CD14-positive monocyte (primary cell): ENCODE data around the genes MYL6, ATP5F1B, ZBTB39 and LRP1.

DNA sequence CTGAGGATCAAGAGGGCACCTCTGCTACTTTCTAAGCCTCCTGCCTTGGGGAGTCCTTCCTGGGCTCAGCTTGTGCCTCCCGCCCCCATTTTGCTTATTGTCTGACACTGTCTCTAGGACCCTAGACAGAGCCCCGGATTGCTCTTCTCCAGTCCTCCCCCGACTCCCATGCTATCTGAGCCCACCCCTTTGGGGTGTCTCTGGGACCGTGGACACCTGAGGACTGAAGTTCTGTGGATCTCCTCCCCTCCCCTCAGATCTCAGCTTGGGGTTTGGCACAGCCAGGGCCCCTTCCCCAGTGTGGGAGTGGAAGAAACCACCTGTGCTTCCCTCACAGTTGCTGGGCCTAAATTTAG, 1.2 kb downstream of the ERBB3 start:
- CAGE, long polyA plus RNA, result no peak

DNA sequence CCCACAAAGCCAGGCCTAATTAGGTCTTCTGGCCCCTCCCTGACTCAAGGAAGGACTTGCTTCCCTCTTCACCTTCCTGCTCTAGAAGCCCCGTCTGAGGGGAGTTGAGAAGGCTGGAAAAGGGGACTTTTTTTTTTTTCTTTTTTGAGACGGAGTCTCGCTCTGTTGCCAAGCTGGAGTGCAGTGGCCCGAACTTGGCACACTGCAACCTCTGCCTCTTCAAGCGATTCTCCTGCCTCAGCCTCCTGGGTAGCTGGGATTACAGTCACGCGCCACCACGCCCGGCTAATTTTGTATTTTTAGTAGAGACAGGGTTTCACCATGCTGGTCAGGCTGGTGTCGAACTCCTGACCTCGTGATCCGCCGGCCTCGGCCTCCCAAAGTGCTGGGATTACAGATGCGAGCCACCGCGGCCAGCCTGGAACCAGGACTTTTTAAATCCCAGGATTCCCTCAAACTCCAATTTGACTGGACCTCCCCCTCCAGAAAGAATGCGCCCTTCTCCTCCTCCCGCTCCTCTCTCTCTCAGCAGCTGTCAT, 1.8 kb downstream of the ESYT1 start:
- CAGE, long polyA plus RNA, result no peak

GRCh38 chr12:56153230-56154108, 1.1 kb downstream of the MYL6B start:
- CAGE, long polyA plus RNA, result no peak

DNA sequence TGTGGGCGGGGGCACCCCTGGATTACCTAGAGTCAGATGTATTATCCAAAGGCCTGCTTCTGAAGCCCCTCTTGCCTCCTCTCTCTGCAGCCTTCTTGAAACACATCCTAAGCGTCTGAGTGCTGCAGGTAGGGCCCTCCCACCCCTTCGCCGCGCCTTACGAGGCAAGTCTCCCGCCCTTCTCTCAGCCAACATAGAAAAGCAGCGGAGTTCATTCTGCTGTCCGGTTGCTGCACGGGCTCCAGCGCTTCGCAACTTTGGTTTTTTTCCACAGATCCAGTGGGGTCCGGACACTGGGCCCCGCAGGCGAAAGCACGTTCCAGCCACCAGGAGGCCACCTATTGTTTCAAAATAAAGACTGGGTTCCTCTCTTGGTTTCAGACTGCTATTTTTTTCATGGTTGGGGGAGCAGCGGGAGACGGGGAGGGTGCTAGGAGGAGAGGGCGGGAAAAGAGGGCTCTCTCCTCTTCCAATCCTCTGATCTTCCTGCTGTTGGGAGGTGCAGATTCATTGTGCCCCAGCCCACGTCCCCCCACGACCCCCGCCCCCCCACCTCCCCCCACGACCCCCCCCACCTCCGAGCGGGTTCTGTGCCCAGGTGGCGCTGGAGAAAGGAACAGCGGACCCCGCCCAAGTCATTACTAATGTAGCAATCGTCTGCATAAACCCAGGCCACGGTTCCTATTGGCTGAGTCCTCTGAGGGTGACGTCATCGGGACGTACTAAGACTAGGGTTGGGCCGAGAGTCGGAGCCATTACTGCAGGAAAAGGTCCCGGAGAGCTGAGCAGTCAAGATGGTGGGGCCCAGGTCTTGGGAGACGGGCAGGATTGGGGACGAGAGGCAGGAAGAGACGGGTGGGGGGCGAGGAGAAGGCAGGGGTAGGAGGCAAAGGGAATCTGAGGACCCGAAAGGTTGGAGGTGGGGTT, at the start of gene MYL6:
TSS of gene MYL6 (plus strand) at position 752 of the 927 bp plus-strand sequence.
- CAGE, long polyA plus RNA, result start-site peak on the plus strand centred at position 756 of the sequence, 58 bp wide, 2,389 and 3,736 reads in 2 replicates

GRCh38 chr12:56161808-56162069, 3.6 kb downstream of the MYL6 start:
- CAGE, long polyA plus RNA, result no peak

- CAGE, long polyA plus RNA, result no peak
These were observed 4.2 kb downstream of the MYL6 start for GRCh38 chr12:56162070-56162968.

- CAGE, long polyA plus RNA, result no peak
These were observed 5.2 kb downstream of the MYL6 start for GRCh38 chr12:56163255-56163909.

DNA sequence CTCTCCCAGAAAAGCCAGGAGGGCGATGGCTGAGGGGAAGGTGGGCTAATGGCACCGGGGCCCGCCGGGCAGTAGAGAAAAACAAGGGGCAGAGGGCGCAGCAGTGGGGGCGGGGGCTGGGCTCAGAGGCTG, 383 bp downstream of the SMARCC2 start:
- CAGE, long polyA plus RNA, result no peak

- CAGE, long polyA plus RNA, result no peak
These were observed 3.8 kb upstream of the SMARCC2 start for GRCh38 chr12:56193090-56193402.

DNA sequence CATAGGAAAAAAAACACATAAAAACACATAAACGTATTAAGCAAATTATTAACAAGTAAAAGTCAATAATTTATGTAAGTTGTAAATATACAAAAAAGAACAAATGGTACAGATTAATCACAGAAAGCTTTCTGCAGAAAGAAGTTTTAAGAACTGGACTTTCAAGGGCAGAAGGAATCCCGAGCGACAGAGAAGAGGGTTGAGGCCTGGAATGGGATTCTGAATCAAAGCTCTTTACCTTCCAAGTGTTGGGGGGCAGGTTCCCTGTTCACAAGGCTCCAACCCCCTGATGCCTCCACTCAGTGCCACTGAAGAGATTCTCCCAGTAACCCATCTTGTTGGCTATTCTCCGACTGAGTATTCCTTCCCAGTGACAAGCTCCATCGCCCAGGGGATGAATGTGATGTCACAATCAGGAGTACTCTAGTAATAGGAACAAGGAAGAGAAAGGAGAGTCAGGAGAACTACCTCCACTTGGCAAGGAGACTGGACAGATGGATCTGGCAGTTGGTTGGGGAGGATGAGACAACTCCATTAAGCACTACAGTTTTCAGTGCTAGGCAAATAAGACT, 5.4 kb downstream of the RNF41 start:
- CAGE, long polyA plus RNA, result no peak

- CAGE, long polyA plus RNA, result no peak
These were observed 1.1 kb downstream of the RNF41 start for GRCh38 chr12:56220528-56221119.

GRCh38 chr12:56639061-56639641, 6.6 kb downstream of the ATP5F1B start:
- CAGE, long polyA plus RNA, result no peak

GRCh38 chr12:56645183-56646141, at the start of gene ATP5F1B:
TSS of gene ATP5F1B (minus strand) at chr12:56645984.
- CAGE, long polyA plus RNA, result no peak

GRCh38 chr12:56838729-56839263, 75.7 kb downstream of the HSD17B6 start:
- CAGE, long polyA plus RNA, result no peak

GRCh38 chr12:57005765-57007012, at the start of gene ZBTB39:
TSS of gene ZBTB39 (minus strand) at chr12:57006546.
- CAGE, long polyA plus RNA, result no peak

DNA sequence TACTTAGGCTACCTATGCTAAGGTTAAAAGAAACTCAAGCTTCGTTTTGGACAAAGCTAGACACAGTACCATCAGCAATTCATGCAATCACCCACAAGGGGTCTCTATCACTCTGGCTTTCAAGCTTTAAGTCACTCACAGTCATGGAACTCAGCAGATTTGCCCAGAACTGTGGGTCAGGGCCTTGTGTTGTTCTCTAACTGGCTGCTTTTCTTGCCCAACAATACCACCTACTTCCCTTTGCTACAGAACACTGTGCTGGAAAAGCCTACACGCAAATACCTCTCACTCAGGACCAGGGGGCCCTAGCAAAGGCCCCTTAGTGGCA, 9.1 kb downstream of the NEMP1 start:
- CAGE, long polyA plus RNA, result no peak

DNA sequence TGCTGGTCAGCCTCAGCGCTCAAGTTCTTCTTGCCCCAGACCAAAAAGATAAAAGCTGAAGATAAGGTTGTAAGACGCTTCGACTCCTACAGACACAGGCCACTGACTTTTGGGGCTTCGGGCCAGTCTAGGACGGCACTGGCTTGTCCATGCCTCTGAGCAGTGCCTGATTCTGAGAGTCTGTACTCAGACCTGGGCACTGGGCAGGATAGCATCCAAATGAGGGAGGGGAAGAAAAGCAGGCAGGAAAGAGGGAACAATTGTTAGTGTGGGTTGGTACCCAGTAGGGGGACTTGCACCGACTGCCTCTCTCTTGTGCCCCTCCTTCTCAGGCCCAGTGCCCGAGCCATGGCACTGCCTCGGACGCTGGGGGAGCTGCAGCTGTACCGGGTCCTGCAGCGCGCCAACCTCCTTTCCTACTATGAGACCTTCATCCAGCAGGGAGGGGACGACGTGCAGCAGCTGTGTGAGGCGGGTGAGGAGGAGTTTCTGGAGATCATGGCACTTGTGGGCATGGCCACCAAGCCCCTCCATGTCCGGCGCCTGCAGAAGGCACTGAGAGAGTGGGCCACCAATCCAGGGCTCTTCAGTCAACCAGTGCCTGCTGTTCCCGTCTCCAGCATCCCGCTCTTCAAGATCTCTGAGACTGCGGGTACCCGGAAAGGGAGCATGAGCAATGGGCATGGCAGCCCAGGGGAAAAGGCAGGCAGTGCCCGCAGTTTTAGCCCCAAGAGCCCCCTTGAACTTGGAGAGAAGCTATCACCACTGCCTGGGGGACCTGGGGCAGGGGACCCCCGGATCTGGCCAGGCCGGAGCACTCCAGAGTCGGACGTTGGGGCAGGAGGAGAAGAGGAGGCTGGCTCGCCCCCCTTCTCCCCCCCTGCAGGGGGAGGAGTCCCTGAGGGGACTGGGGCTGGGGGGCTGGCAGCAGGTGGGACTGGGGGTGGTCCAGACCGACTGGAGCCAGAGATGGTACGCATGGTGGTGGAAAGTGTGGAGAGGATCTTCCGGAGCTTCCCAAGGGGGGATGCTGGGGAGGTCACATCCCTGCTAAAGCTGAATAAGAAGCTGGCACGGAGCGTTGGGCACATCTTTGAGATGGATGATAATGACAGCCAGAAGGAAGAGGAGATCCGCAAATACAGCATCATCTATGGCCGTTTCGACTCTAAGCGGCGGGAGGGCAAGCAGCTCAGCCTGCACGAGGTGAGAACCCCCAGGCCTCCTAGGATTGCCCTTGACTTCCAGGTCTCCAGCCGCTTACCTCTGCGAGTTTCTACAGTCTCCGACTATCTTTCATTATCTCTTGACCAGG, 2.3 kb downstream of the NAB2 start:
- CAGE, long polyA plus RNA, result no peak

GRCh38 chr12:57128193-57129235, at the start of gene LRP1:
TSS of gene LRP1 (plus strand) at chr12:57128483.
- CAGE, long polyA plus RNA, result no peak

DNA sequence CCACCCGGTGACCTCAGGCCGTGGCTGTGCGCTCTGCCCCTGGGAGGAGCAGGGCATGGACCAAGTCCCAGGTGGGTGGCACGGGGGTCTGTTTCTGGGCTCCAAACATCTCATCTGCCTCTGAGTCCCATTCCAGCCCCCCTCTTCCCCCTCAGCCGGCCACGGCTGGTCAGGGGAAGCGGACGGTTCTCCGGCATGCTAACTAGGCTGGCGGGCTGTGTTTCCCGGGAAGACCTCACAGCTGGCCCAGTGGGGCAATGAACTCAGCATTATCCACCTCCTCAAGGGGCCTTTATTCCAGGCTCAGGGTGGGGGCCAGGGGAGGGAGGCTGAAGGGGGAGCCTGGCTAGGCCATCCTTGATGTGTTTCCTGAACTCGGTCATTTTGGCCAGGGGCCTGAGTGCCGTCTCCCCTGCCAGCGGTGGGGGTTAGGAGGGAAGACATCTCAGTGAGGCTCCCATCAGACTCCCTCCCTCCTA, 7.7 kb downstream of the LRP1 start:
- CAGE, long polyA plus RNA, result no peak

DNA sequence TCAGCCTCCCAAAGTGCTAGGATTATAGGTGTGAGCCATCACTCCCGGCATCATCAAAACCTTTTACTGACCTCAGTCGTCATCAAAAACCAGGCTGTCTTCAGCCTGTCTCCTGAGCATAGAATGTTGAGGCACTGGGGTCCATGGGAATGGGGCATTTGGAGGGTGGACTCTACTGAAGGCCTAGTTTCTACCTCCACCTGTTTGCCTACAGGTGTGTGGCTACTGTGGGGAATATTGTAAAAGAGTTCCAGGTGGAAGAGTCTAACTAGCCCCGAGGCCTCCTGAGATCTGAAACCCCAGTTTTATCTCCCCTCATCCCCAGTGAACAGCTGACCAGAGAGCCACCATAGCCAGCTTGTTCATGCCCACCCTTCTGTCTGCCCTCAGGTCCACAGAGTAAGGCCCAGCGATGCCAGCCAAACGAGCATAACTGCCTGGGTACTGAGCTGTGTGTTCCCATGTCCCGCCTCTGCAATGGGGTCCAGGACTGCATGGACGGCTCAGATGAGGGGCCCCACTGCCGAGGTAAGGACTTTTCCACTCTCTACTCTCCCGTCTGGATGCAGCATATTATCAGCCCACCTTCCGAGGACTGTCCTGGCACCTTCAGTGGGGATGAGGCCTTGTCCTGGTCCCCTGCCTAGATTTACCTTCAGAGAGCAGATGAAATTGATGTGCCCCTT, 12.8 kb downstream of the LRP1 start:
- CAGE, long polyA plus RNA, result no peak